Omental fat pad (tissue), 4 donors: ENCODE data around the genes FOXD4L3 and MAMDC2.

GRCh38 chr9:66152887-66153424 is 416.0 kb downstream of the FOXD4L4 start:
- PRO-cap: no peak
- RAMPAGE, long total RNA, 4 experiments: no peak in any of the 4 experiments

DNA sequence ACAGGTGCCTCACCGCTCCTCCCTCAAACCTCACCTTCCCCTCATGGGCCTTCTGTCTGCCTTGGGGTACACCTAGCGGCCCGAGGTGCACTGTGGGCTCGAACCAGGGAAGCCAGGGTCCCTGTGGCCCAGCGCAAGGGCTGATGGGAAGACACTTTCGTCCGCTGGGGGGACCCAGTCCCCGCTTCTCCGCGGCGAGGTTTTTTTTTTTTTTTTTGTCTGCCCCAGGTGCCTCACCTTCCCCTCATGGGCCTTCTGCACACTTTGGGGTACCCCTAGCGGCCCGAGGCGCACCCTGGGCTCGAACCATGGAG is 528.5 kb downstream of the FOXD4L4 start:
- PRO-cap: no peak
- RAMPAGE, long total RNA, 4 experiments: no peak in any of the 4 experiments

DNA sequence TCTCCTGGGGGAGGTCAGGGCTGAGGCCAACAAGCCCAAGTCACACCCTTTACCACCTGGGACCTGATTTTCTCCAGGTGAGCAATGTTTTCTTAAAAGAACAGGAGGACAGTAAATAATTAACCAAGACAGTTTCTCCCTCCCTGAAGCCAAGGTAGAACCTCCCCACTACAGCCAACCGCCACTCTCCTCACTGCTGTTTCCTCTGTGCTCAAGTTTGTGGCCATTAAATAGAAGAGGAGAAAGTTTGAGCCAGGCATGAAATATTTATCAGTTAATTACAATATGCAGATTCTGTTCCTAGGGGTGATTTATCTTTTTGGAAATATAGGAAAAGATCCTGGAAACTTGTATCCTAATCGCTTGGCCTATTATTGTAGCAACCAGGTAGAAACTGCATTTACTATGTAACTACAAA is 150.6 kb upstream of the ANKRD20A1 start:
- PRO-cap: no peak
- RAMPAGE, long total RNA, 4 experiments: no peak in any of the 4 experiments

GRCh38 chr9:67859035-67859374 is 274 bp downstream of the ANKRD20A1 start:
- PRO-cap: no peak
- RAMPAGE, long total RNA, 4 experiments: no peak in any of the 4 experiments

GRCh38 chr9:68302523-68302988 is at the start of gene FOXD4L3:
Gene FOXD4L3 (plus strand): TSS chr9:68302867.
- PRO-cap: no peak
- RAMPAGE, long total RNA, 4 experiments: no peak in any of the 4 experiments

GRCh38 chr9:68455031-68455502 is 85.6 kb downstream of the TMEM252 start:
- PRO-cap: no peak
- RAMPAGE, long total RNA, 4 experiments: no peak in any of the 4 experiments

DNA sequence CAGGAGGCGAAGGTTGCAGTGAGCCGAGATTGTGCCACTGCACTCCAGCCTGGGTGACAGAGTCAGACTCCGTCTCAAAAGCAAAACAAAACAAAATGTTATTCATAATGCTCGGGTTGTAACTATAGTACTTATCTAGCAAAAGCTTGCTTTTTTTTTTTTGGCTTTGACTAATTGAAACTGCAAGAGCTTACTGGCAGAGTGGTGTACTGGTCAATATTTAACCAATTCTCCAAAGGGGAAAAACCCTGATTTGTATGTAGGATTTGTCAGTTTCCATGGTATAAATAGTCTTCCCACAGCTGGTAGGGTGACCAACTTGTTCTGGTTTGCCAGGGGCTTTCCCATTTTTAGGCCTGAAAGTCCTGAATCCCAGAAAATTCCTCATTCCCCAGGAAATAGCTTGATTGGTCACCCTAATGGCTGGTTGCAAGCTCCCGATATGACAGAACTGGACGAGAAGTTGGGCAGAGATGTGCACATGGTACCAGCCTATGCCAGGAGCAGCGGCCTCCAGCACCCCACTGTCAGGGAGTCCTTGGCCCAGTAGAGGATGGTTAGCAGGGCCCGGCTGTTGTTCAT is 58.0 kb downstream of the FXN start:
- PRO-cap: no peak
- RAMPAGE, long total RNA, 4 experiments: no peak in any of the 4 experiments

DNA sequence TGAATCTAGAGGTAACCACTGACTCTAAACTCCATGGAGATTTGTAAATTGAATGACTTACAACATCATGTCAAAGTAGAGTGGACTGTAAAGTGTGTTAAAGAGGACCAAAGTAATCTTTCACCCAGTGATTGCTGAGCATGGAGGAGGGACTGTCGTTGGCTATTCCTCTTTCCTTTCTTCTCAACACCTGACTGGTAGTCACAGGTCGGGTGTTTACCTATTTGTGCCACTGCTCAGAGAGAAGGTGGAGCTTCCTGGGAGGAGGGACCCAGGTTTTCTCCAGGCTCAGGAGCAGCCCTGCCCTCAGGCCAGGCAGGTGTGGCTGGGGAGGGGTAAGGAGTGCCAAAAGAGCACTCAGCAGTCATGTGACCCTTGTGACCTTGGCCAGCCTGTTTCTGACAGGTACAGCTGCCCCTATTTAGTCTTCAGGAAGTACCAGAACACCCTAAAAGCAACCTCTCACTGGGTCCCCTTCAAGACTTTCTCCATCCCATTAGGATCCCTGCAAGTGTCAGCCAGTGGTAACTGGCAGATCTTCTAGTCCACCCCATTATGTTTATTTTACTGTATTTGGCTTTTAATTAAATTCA is 68.9 kb upstream of the TJP2 start:
- PRO-cap: no peak
- RAMPAGE, long total RNA, 4 experiments: no peak in any of the 4 experiments

DNA sequence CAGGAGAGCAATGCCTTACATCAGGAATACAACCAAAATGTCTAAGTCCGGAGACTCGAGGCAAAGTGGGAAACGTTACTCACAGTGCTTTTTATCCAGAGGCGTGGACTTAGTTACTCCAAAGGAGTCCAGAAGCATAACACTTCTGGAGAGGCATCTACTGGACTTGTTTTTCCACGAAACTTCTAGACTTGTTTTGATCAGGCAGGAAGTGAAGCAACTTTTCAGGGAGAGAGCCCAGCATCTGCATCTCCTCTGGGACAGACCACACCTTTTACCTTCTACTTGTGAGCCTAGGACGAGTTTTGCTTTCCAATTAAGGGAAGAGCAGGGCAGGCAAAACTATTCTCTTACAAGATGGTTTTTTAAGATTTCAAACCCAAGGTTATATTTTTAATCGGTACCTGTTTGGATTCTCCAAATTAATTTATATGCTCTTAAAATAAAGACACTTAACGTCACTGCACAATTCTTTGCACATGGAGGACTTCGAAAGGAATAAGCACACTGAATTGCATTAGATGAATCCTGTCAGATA is 1.1 kb upstream of the TJP2 start:
- PRO-cap: no peak
- RAMPAGE, long total RNA, 4 experiments: no peak in any of the 4 experiments

GRCh38 chr9:69181735-69182445 is 7.8 kb downstream of the TJP2 start:
- PRO-cap: no peak
- RAMPAGE, long total RNA, 4 experiments: no peak in any of the 4 experiments

GRCh38 chr9:69192182-69192587 is 18.1 kb downstream of the TJP2 start:
- PRO-cap: no peak
- RAMPAGE, long total RNA, 4 experiments: no peak in any of the 4 experiments

DNA sequence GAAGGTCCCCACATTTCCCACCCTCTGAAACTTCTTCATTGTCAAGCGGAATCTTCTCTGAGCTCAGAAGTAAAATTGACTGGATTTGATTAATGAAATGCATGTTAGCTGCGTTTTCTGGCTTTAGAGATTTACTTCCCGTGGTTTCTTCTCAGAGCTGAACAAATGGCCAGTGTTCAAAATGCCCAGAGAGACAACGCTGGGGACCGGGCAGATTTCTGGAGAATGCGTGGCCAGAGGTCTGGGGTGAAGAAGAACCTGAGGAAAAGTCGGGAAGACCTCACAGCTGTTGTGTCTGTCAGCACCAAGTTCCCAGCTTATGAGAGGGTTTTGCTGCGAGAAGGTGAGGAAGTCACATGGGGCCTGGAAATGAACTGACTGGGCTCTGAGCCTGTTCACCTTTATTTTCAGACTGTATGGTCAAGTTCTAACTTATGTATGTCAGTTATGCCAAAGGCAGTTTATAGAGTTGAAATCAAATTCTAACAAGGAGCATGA is 62.8 kb downstream of the TJP2 start:
- PRO-cap: no peak
- RAMPAGE, long total RNA, 4 experiments: no peak in any of the 4 experiments

GRCh38 chr9:69386485-69387274 is 61.7 kb downstream of the ENTREP1 start:
- PRO-cap: no peak
- RAMPAGE, long total RNA, 4 experiments: no peak in any of the 4 experiments

DNA sequence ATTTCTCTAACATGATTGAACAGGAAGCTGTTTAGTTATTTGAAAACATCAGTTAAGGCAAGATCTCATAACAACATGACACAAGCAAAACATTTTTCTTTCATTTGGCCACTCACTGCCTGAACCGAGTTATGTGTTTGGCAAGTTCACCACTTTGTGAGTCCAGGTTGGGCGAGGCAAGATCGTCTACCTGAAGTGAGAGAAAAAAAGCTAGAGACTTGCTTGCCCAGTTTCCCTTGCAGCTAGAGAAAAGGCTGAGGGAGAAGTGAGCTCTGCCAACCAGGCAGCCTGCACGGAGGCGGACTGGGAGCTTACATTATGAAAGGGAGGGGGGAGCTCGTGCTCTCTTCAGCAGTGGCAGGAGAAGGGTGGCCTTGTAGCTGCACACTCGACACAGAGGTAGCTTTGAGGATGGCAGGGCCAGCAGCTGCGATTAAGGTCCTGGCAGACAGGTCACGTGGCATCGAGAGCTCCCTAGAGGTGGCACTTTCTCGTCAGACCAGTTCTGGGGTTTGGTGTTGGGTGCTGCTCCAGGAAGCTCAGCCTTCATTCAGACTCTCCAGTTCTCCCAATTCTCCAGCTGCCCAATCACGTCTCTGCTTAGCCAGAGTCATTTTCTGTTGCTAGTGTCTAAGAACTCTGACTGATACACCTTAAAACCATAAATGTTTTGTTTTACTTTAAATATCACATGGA is 26.7 kb downstream of the APBA1 start:
- PRO-cap: no peak
- RAMPAGE, long total RNA, 4 experiments: no peak in any of the 4 experiments

GRCh38 chr9:69671262-69671685 is 897 bp downstream of the APBA1 start:
- PRO-cap: no peak
- RAMPAGE, long total RNA, 4 experiments: no peak in any of the 4 experiments

DNA sequence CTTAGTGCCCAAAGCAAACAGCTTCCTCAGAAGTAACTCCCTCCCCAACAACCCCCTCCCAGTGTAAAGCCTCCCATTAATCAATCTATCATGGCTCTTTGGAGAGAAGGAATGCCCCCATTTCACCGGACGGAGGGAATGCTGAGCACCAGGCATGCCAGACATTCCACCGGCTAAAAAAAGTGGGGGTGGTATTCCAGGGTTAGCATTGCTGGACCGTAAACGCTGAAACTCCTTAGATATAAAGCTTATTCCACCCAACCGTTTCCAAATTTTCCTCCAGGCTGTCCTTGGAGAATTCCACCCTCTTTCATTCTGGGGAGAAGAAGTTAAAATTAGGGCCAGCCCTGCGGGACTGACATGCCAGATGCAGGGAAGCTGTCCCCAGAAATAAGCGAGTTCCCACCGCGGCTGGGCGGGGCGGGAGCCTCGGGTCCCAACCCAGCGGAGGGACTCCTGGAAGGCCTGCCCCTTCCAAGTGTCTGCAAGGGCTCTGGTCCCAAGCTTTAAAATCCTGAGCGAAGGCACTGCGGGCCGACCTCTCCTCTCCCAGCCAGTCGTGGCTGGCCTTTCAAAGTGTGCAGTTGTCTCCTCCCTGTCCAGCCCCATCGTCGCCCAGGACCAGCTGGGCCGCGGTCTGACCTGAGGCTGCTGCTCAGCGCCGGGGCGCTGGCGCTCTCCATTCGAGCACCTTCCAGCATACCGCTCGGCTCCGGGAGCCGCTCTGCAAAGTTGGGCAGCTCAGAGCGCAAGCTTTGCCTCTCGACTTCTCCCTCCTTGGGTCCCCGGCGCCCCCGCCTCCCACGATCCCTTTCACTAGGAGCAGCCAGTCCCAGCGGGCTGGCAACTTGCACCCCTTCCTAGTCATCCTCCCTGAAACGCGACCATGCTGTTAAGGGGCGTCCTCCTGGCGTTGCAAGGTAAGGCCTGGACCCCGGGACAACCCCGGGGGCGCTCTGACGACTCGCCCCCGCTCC is at the start of gene MAMDC2:
MAMDC2 (plus strand) TSS at position 537 of the 977 bp plus-strand sequence.
- PRO-cap: no peak
- RAMPAGE, long total RNA, 4 experiments: start-site peak on the plus strand in 3 of 4 experiments, centred at positions 520 to 842 of the sequence, 18 to 94 reads per replicate

GRCh38 chr9:70211243-70212323 is 47.2 kb upstream of the SMC5 start:
- PRO-cap: no peak
- RAMPAGE, long total RNA, 4 experiments: no peak in any of the 4 experiments

DNA sequence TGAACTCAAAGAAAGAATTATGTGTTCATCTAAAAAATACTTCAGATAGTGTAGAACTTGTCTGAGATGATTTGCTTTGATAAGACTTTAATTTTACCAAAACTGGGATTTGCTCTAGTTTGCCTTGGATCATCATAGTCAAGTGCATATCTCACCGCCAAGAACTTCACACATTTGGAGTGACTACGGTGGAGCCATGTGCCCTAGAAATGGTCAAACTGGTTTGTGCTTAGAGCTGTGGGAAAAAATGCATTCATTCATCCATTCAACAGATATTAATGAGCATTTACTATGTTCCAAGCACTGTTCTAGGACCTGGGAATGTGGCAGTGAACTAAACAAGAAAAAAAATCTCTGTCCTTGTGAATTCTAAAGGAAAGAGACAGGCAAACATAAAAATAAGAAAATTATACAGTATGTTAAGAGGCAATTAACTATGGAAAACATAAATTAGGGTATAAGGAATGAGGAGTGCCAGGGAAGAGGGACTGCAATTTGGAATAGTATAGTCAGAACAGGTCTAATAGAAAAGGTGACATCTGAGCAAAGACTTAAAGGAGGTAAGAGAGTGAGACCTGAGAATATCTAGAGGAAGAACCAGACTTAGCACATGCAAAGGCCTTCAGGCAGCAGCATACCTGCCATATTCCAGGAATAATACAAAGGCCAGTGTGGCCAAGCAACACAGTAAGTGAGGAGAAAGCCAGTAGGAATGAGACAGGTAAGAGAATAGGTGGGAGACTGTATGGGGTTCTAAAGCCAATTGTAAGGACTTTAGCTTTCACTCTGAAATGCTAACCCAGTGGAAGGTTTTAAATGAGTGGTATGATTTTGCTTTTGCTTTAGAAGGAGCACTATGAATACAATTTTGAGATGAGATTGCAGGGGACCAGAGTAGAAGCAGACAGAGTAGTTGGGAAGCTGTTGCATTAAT is 44.8 kb upstream of the SMC5 start:
- PRO-cap: no peak
- RAMPAGE, long total RNA, 4 experiments: no peak in any of the 4 experiments

DNA sequence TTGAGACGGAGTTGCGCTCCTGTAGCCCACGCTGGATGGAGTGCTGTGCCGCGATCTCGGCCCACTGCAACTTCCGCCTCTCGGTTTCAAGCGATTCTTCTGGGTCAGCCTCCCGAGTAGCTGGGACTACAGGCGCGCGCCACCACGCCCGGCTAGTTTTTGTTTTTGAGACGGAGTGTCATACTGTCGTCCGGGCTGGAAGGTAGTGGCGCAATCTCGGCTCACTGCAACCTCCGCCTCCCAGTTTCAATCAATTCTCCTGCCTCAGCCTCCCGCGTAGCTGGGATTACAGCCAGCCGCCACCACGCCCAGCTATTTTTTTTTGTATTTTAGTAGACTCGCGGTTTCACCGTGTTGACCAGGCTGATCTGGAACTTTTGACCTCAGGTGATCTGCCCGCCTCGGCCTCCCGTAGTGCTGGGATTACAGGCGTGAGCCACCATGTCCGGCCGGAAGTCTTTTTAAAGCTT is 1.2 kb downstream of the SMC5 start:
- PRO-cap: no peak
- RAMPAGE, long total RNA, 4 experiments: no peak in any of the 4 experiments

- PRO-cap: no peak
- RAMPAGE, long total RNA, 4 experiments: no peak in any of the 4 experiments
Observed at GRCh38 chr9:70260960-70262019, 2.5 kb downstream of the SMC5 start.